Mesenchymal stem cell of adipose (primary cell): ENCODE results near the gene PIF1.

DNA sequence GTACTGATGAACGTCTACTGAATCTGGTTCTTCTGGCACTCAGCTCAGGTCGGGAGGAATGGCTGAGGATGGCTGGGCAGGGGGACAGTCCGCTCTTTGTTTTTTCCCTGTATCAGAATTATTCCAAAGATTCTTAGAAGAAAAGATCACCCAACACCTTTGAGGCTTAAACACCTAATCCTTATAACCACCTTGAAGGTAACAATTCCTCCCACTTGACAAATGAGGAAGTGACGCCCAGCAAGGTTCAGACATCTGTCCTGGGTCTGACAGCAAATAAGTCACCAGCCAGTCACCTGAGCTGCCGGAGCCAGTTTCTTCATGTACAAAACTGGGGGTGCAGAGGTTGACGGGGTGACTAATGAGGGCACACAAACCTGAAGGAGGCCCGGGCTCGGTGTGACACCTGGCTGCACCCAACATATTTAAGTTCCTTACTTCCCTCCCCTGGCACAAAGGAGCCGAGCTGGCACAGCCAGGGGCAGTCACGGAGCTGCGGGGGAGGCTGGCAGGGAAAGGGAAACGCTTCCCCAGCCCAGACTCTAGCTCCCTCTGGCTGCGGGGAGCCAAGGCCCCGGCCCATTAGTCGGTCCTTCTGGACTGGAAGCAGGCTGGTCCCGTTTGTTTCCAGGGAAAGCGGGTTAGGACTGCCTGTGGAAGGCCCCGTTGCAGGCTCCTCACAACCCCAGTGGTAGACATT lies 2.2 kb downstream of the FBXL22 start:
- CAGE, long polyA plus RNA: no peak

- CAGE, long polyA plus RNA: no peak
Observed at GRCh38 chr15:63605822-63606206, 8.6 kb downstream of the FBXL22 start.

GRCh38 chr15:63621319-63622385 lies 24.5 kb downstream of the FBXL22 start:
- CAGE, long polyA plus RNA: no peak

DNA sequence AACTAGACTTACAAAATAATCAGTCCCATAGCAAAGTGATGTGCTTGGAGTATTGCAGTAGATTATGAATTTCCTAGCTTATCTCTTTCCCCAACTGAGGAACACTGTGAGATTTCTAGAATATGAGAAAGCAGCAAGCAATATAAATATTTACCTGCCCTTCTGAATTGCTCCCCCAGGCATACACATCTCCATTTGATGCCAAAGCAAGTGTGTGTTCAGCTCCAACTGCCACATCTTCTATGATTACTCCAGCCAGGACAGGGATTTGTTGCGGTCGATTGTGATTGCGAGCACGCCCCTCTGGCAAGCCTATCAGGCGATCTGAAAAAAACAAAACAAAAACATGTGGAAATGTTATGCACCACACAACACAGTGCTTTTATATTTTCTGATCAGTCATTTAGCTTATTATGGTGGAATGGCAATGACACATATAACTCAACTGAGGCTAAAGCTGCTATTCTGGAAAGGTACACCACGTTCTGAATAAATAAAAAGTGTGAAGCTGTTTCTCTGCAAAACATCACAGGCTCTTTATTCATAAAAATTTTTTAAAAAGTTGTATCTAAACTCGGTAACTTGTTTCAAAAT lies 33.2 kb downstream of the FBXL22 start:
- CAGE, long polyA plus RNA: no peak

DNA sequence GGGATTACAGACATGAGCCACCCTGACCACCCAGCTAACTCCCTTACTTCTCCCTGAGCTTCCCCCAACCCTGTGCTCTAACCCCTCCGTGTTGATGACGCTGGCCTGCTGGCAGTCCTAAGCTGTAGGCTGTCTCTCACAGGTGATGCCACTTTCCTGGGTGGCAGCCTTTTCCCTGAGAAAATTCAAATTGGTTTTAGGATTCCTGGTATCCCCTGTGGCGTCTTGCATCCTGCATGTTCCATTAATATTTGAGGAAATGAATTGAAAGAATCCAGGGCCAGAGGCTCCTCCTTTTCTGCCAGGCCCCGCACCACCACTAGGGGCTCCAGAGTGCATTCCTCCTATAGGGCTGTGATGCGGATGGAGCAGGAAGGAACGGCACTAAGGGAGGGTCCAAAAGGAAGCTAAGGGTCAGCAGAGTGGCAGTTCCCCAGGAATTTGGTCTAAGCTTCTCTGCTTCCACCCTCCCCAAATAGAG lies 101.1 kb downstream of the DAPK2 start:
- CAGE, long polyA plus RNA: no peak

GRCh38 chr15:64017572-64018297 lies 28.6 kb downstream of the DAPK2 start:
- CAGE, long polyA plus RNA: no peak

- CAGE, long polyA plus RNA: no peak
Observed at GRCh38 chr15:64096266-64096938, 620 bp downstream of the SNX1 start.

GRCh38 chr15:64161305-64162406 lies 1.2 kb downstream of the PPIB start:
- CAGE, long polyA plus RNA: no peak

DNA sequence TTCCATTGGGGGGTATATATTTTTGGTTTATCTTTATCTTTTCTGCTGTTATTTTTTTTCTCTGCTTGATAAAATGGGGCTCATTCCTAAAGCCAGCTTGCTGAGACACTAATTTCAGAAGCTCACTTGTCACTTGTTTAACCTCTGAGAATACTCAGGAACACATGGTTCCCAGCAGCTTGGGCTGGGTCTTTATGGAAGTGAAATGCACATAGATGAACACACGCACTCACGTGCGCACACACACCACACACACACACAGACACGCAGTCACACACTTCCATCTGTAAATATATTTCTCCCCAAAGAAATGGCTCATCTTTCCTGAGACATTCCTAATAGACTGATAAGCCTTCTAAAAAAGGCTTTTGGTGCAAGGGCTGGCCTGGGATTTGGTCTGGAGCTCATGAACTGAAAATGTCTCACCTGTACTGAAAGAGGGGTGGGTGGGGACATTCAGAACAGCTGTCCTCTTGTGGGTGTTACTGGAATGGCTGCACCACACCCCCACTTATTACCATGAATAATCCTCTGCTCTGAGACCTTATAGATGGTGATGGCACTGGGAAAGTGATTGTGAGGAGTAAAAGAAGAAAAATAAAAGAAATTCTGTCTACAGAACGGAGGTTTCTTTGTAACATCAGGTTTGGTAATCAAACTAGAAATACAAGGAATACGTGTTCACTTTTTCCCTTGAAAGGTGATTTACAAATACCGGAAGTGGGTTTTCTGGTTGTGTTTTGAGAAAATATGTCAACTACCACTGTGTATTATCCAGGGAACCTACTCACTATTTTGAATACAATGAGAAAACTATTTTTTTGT lies 3.7 kb upstream of the PPIB start:
- CAGE, long polyA plus RNA: no peak

DNA sequence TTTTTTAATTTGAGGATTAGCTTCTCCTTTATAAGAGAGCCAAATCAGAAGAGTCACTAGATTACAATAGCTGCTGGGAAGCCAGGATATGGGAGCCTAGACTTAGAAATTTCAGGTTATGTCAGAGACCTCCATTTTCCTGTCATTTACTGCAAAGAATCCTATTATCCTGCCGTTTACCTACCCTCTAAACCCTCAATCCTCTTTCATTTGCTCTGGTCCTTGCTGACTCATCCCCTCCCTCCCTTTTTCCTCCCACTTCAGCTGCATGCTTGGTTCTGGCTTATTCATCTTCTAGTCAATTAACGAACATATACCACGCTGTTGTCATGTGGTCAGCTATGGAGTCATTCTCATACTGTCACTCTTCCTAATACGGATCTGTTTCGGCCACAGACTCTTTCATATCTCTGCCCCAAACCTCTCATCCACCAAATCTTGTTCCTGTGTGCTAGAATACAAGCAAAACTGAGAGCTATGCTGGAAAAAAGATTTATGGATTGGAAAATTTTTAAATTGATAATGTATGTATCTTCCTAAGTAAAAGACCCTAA lies 83.9 kb upstream of the PPIB start:
- CAGE, long polyA plus RNA: no peak

DNA sequence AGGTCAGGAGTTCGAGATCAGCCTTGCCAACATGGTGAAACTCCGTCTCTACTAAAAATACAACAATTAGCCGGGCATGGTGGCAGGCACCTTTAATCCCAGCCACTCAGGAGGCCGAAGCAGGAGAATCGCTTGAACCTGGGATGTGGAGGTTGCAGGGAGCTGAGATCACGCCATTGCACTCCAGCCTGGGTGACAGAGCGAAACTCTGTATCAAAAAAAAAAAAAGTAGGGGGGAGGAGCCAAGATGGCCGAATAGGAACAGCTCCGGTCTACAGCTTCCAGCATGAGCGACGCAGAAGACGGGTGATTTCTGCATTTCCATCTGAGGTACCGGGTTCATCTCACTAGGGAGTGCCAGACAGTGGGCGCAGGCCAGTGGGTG lies 29.6 kb downstream of the CSNK1G1 start:
- CAGE, long polyA plus RNA: no peak

- CAGE, long polyA plus RNA: no peak
Observed at GRCh38 chr15:64355137-64355931, 639 bp downstream of the CSNK1G1 start.

- CAGE, long polyA plus RNA: no peak
Observed at GRCh38 chr15:64563915-64564648, 103.7 kb downstream of the ZNF609 start.

- CAGE, long polyA plus RNA: no peak
Observed at GRCh38 chr15:64633949-64634466, 141.4 kb downstream of the RBPMS2 start.

- CAGE, long polyA plus RNA: no peak
Observed at GRCh38 chr15:64635042-64636273, 139.9 kb downstream of the RBPMS2 start.

GRCh38 chr15:64642888-64643447 lies 132.4 kb downstream of the RBPMS2 start:
- CAGE, long polyA plus RNA: no peak

DNA sequence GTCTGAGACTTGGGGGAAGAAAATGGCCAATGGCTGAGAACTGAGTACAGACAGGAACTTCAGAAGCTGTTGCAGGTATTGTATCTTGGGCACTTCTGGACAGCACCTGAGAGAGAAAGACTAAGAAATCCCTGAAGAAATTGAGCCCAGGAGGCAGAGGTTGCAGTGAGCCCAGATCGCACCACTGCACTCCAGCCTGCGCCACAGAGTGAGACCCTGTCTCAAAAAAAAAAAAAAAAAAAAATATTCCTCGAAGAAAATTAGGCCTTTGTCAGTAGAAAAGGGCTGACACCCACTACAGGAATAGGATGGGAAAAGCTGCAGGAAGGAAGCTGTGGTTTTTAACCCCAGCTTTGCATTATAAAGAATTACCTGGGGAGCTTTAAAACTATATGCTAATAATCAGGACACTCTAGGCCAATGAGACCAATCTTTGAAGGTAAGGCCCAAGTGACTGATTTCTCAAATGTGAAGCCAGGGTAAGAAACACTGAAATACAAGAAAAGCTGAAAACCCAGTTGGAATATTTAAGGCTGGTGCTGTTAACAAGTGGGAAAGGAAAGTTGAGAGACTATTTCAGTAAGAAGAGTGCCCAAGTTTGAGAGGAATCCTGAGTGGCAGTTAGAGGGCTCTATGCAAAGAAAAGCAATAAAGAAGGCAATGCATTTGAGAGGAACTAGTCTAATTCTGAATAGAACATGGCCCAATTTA lies 74.4 kb downstream of the RBPMS2 start:
- CAGE, long polyA plus RNA: no peak

- CAGE, long polyA plus RNA: no peak
Observed at GRCh38 chr15:64825272-64826298, at the start of gene PIF1. TSS of gene PIF1 (minus strand) at chr15:64825647.

DNA sequence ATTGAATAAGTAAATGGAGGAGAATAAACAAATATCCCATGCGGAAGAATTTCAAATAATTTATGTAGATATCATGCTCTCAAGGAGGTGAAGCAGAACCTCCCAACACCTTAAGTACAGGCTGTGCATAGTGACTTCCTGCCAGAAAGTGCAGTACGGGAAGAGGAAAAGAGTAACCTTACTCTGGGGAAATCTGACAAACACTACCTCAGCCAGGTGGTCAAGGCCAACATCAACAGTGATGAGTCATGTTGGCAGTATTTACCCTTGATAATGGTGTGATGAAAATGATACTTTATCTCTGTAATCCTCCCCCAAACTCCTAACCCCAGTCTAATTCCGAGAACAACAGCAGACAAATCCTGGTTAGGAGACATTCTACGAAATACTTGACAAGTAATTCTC lies 26.4 kb downstream of the ANKDD1A start:
- CAGE, long polyA plus RNA: no peak

DNA sequence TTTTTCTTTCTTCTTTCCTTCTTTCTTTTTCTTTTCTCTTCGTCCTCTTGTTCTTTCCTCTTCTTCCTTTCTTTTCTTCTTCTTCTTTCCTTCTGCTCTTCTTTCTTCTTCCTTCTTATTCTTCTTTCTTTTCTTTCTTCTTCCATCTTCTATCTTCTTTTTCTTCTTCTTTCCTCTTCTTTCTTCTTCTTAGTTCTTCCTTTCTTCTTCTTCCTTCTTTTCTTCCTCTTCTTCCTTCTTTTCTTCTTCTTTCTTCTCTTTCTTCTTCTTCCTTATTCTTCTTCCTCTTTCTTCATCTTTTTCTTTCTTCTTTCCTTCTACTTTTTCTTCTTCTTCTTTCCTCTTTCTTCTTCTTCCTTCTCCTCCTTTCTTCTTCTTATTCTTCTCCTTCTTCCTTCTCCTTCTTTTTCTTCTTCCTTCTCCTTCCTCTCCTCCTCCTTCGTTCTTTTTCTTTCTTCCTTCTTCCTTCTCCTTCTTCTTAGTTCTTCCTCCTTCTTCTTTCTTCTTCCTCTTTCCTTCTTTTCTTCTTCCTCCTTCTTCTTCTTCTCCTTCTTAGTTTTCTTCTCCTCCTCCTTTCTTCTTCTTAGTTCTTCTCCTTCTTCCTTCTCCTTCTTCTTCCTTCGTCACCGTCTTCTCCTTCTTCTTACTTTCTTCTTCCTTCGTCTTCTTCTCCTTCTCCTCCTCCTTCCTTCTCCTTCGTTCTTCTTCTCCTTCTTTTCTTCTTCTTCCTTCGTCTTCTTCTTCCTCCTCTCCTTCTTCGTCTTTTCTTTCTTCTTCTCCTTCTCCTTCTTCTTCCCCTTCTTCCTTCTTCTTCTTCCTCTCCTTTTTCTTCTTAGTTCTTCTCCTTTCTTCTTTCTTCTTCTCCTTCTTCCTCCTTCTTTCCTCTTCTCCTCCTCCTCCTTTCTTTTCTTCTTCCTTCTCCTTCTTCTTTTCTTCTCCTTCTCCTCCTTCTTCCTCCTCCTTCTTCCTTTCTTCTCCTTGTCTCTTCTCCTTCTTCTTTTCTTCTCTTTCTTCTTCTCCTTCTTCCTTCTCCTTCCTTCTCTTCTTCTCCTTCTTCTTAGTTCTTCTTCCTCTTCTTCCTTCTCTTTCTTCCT lies 37.5 kb downstream of the SPG21 start:
- CAGE, long polyA plus RNA: no peak